AG10803 (cell line): Measurements from ENCODE around the genes FBXW4 and NPM3.

DNA sequence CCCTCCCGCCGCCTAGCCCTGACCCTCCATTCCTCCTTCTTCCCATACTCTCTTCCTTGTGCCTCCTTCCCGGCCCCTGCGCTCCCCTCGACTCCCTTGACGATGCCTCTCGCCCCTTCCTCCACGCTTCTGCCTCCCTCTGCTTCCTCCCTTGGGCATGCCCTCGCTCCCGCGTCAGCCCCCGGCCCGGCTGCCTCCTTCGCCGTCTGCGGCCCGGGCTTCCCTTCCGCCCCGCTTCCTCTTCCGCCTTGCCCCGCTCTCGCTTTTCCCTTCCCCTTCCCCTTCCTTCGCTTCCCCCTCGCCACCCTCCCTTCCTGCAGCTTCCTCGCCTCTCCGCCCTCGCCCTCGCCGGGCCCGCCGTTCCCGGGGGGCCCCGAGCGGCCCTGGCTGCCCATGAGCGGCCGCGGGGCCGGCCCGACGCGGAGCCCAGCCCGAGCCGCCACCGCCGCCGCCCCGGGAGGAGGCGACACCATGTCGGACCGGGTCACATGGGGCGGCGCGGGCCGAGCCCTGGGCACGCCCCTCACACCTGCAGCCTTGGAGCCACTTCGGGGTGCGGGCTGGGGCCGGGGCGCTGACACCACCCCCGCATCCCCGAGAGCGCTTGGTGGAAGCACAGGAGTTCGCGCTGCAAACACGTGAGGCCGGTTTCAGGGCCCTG lies at the start of gene FBXW4:
TSS of gene FBXW4 (minus strand) at position 460 of the 661 bp plus-strand sequence.
- RRBS = 4% methylated on average over 37 of the region's 66 CpGs

DNA sequence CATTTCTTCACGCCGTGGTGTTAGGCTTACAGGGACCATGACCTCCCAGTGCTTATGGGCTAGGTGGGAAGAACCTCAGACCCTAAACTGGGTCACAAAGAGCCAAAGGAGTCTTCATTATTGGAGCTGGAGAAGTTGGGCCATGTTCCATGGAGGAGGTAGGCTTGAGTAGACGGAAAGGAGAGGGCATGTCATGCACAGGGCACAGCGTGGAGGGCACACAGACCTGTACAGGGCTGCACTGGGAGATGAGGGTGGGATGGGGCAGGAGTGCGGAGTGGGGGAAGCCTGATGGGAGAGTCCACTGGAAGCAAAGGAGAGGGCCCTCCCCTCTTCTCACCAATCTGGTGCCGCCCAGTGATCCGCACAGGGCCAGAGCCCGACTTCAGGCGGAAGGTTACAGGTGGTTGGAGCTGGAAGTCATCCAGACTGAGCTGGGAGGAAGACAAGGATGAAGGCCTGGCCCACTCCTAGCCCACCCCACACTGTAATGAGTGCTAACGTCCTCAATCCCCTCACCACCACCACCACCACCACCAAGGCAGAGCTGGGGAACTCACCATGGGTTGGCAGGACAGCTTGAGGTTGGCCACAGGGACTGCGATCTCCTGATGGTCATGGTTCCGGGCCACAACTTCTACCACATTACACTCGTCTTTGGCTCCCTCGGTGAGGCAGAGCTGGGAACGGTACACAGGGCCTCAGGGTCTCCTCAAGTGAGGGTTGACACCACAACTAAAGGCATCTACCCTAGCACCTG lies 1.1 kb downstream of the NPM3 start:
- RRBS = no CpG with 5 or more reads among the region's 15 CpGs

- RRBS = 3% methylated on average over 18 of the region's 44 CpGs
Measured at GRCh38 chr10:101783188-101784194, at the start of gene NPM3. TSS of gene NPM3 (minus strand) at chr10:101783446.

- RRBS = no CpG with 5 or more reads among the region's 6 CpGs
Measured at GRCh38 chr10:101919517-101920245, 76.1 kb upstream of the KCNIP2 start.

DNA sequence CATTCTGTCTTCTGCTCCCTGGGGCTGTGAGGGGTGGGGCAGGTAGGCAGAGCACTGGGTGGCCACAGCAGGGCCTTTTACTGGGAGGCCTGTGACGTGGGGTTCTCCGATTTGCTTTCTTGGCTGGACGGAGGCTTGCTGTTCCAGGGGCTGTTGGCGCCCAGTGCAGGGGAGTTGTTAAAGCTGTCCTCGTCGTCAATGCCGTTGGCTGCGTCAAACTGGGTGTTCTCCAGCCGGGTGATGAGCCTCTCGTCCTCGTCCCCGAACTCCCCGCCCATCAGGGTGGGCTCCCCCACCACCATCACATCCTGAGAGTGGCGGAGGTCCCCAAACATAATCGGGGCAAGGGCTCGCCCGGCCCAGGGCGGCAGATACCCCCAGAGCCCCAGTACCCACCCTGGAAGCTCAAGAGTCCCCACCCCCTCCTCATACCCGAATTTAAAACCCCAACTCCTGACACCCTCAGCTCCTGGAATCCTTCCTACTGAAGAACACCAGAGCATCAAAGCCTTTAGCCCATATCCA lies 12.1 kb downstream of the LDB1 start:
- RRBS = no CpG with 5 or more reads among the region's 19 CpGs

GRCh38 chr10:102156882-102157845 lies 5.0 kb downstream of the NOLC1 start:
- RRBS = no CpG with 5 or more reads among the region's 7 CpGs

DNA sequence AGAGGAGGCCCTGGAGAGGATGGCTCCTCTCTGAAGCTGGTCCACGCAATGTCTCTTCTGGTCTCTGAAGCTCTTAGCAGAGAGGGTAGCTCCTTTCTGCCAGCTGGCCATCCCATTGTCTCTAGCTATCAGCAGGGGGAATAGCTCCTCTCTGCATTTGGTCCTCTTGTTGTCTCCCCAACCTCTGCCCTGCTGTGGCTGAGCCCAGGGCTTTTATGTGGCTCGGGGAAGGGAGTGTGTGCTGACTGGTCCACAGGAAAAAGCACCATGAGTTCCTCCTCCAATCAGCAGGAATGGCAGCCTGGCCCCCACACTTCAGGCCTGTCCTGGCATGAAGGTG lies 36.0 kb downstream of the NOLC1 start:
- RRBS = no CpG with 5 or more reads among the region's 2 CpGs

- RRBS = 4% methylated on average over 28 of the region's 60 CpGs
Measured at GRCh38 chr10:102230770-102231343, 4.8 kb downstream of the ELOVL3 start.

DNA sequence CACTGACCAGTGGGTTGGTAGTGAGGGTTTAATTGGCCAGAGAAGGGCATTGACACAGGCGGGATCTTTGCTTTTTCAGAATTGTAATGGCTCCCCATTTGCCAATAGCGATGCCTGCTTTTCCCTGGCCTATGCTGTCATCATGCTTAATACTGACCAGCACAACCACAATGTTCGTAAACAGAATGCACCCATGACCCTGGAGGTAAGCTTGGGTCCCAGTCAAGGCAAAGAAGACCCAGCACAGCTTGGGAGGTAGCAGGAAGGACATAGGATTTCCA lies 28.6 kb upstream of the NFKB2 start:
- RRBS = no CpG with 5 or more reads among the region's 3 CpGs

DNA sequence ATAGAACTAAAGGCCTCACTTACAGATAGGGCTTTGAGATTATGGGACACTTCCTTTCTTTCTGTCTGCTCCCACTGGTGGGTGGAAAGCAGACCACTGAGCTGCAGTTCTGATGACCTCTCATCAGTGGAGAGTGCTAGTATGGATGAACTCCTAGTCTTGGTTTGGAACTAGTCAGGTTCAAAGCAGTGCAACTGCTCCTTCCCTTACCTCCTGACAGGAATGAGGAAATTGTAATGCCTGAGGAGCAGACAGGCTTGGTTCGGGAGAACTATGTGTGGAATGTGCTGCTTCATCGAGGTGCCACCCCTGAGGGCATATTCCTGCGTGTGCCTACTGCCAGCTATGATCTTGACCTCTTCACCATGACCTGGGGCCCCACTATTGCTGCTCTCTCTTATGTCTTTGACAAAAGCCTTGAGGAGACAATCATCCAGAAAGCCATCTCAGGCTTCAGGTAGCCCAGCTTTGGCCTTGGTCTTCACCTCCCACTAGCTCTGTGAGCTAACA lies 27.5 kb upstream of the NFKB2 start:
- RRBS = no CpG with 5 or more reads among the region's 3 CpGs

DNA sequence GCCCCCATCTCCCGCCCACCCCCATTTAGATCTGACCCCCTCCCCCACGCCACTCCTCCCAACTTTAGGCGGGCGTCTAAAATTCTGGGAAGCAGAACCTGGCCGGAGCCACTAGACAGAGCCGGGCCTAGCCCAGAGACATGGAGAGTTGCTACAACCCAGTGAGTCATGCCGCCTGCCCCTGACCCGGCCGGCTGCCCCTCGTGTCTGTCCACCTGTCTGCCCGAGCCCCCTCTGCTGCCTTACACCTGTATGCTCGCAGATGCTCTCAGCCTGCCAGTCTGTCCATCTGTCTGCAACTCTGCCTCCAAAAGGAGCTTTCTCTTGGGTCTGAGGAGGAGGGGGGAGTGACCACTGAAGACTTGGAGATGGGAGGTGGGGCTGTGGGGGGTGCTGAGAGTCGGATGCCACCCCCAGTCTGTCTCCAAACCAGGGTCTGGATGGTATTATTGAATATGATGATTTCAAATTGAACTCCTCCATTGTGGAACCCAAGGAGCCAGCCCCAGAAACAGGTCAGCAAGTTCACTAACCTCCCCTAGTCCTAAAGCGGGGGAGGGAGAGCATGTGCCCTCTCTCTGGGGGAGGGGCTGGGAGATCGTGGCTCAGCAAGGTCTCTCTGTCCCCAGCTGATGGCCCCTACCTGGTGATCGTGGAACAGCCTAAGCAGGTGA lies 452 bp downstream of the NFKB2 start:
- RRBS = 2% methylated on average over 3 of the region's 16 CpGs

- RRBS = no CpG with 5 or more reads among the region's 4 CpGs
Measured at GRCh38 chr10:102492833-102493575, 9.5 kb downstream of the ACTR1A start.

- RRBS = no CpG with 5 or more reads among the region's 4 CpGs
Measured at GRCh38 chr10:102602545-102603067, 41.7 kb upstream of the TRIM8 start.

GRCh38 chr10:102625766-102625965 lies 18.6 kb upstream of the TRIM8 start:
- RRBS = no CpG with 5 or more reads among the region's 5 CpGs

GRCh38 chr10:102627175-102628302 lies 16.7 kb upstream of the TRIM8 start:
- RRBS = no CpG with 5 or more reads among the region's 23 CpGs

GRCh38 chr10:102633158-102633798 lies 11.0 kb upstream of the TRIM8 start:
- RRBS = no CpG with 5 or more reads among the region's 9 CpGs

DNA sequence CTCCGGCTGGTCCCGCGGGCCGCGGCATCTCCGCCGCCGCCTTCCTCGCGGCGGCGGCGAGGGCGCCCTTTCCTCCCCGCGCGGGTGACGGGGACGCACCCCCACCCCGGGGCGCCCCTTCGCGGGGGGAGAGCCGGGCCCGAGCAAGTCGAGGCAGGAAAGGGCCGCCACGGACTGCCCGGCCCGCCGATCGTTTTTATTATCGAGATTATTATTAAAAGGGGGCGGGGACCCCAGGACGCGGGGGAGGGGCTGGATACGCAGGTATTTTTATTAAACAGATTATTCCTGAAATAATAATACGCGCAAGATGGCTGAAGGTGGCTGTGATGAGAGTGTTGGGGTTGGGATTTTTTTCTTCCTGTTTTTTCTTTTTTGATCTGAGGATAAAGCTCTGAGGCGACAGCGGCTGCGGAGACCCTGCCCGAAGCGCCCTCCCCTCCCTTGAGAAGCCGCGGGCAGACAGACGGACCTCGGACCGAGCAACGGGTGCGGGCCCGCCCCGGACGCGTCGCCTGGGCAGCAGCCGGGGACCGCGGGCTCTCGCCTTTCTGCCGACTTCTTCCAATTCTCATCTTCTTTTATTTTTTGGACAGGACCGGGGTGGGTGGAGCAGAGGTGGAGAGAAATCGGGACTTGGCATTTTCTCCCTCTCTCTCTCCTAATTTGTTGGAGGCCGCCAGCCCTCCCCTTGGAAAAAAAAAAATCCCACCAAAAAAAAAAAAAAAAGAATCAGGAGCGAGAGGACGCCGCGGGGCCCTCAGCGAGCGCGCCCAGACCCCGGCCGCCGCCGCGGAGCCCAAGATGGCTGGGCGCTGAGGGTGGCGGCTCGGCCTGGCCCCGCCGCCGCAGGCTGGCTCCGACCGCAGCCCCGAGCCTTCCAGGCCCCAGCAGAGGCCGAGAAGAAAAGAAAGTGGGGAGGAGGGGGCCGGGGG lies 1.4 kb upstream of the TRIM8 start:
- RRBS = 2% methylated on average over 26 of the region's 87 CpGs

DNA sequence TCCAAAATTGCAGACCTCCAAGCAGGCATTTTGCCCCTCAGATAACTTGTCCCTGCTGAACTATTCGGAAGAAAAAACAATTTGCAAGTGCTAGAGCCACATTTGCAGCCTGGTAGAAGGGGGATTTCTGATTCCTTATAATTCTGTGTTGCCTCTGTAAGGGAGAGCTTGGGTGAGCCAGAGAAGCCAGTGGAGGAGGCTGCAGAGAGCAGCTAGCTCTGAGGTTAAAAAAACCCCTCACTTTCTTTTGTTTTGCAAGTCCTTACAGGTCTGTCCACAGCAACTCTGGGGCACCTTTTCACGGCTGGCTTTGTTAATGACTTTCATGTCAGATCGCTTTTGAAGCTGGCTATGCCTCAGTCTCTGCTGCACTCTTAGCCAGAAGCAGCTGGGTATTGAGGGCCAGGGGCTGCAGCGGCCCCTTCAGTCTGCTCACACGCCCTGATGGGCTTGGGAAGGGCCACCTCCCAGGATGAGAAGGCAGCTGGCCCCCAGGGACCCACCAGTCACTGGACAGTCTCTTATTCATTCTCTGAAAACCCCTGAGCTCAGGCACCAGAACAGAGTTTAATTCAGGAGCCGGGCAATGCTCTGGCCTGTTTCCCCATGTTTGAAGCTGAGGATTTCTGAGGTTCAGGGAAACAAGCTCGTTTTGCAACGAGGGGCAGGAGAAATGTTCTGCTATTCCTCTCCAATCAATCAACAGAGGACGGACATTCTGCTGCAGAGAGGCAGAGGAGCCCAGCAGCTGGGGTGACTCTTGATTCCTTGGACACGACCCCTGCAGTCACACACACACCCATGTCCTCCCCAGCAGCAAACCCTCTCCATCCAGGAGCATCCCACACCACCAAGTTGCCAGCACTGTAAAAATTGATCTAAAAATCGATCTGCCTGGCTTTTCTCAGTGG lies 30.9 kb downstream of the TRIM8 start:
- RRBS = no CpG with 5 or more reads among the region's 11 CpGs

DNA sequence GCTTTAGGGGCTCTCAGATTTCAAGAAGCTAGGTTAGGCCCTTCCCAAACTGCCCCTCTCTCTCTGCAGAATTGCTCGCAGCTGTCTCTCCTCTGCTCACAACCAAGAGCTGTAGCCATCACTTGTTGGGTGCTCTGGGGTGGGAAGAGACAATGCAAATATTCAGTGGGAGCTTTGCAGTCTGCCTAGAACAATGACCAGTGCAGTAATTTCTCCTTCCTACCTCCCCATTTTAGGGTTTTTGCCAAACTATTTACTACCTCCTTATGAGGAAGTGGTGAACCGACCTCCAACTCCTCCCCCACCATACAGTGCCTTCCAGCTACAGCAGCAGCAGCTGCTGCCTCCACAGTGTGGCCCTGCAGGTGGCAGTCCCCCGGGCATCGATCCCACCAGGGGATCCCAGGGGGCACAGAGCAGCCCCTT lies 24.8 kb downstream of the CYP17A1 start:
- RRBS = no CpG with 5 or more reads among the region's 4 CpGs